NT2/D1 (cell line): ENCODE measurements around the gene PROCR.

DNA sequence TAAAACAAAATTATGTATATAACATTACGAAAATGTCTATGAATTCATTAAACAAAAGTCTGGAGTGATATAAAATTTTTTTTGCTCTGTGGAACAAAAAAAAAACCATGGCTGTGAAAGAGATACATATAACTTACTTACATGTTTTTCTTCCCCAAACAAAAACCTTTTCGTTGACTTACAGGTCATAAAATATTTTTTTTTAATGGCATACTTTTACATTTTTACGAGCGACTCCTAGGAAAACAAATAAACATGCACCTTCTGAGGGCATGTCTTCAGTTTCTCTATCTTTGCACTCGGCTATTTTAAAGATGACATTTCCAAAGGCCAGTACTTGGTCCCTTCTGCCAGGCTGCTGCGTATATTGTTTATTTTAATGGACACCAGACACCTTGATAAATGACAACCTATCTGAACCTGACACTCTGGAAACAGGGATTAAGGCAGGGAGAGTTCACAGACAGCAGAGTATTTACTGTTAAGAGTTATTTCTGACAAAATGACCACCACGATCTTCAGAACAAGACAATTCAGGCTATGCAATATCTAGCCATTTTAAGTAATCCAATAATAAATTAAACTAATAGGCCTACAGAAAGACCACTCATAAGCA is 49.4 kb downstream of the PIGU start:
- RRBS, 2 experiments = no CpG with 5 or more reads among the region's 7 CpGs

DNA sequence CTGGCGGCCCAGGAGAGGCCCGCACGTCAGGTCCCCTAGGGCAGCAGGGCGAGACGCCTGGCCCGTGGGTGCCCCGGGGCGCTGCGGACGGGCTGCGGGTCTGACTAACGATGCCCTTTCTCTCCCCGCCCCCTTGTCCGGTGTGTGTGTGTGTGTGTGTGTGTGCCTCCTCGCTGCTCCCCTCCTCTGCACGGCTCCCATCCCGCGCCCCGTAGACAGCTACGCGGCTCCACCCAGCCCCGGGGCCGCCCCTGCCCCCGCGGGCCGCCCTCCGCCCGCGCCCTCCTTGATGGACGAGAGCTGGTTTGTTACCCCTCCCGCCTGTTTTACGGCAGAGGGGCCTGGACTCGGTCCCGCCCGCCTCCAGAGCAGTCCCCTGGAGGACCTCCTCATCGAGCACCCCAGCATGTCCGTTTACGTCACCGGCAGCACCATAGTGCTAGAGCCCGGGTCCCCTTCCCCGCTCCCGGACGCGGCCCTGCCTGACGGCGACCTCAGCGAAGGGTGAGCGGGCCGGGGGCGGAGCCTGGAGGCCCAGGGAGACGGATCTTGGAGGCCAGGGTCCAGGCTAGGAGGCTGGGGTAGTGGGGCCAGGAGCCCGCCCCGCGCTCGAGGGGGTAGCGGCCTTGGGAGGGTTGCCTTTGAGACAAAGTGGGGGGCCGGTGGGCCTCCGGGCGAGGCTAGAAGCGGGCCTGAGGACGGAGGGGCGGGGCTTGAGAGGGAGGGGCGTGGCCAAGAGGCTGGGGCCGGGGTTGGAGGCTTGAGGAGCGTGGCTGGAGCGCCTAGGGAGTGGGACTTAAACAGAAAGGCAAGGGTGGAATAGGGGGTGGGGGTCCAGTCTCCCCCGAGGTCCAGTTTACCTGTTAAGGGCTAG is 5.1 kb downstream of the TP53INP2 start:
- RRBS, 2 experiments = 1 to 2% methylated on average over 31 of the region's 67 CpGs

- RRBS, 2 experiments = no CpG with 5 or more reads among the region's 2 CpGs
Observed at GRCh38 chr20:34757657-34758120, 53.5 kb downstream of the TP53INP2 start.

- RRBS, 2 experiments = no CpG with 5 or more reads among the region's 2 CpGs
Observed at GRCh38 chr20:34861631-34862105, 11.0 kb downstream of the GGT7 start.

DNA sequence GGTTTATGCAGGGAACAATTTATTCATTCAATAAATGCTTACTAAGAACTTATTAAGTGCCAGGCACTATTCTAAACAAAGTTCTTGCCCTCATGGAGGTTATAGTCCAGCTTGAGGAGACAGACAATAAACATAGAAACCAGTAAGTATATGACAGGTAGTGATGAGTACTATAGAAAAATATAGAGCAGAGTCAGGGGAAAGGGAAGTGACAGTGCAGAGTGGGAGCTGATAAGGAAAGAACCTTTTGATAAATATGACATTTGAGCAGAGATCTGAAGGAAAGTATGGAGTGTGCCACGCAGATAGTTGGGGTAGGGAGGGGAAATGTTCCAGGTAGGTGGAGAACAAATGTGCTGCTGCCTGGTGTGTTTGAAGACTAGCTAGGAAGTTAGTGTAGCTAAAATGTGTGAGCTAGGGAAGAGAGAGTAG is 12.1 kb downstream of the ACSS2 start:
- RRBS, 2 experiments = no CpG with 5 or more reads among the region's 1 CpG

DNA sequence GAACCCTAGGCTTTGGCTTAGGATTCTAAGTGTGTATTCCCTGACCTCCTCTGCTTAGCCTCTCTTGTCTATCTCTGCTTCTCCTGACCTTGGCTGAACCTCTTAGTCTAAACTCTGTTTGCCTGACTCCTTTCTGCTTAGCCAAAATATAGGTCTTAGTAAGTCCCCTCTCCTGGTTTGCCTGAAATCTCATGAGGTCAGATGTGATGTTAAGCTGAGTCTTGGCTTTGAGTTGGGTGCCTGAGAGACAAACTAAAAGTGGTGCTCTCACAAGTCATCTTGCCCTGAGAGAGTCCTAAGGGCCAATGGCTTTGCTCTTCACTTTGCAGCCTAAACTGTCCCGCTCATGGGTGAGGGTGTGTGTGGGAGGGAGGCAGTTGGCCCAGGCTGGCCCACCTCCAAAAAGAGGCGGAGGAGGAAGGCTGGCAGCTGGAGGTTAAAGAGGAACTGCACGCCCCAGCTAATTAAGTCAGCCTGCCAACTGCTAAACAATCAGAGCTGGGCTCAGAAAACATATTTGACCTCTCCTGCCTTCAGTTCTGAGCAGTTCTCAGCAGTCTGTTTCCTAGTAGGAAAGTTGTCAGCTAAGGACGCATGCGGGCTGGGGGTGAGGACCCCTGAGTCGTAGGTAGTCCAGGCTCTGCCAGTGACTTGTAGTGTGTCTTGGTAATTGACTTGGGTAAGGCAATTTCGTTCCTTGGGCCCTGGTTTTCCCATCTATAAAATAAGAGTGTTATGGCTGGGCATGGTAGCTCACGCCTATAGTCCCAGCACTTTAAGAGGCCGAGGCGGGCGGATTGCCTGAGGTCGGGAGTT is 17.2 kb downstream of the GSS start:
- RRBS, 2 experiments = no CpG with 5 or more reads among the region's 12 CpGs

- RRBS, 2 experiments = no CpG with 5 or more reads among the region's 23 CpGs
Observed at GRCh38 chr20:34980650-34981477, 25.2 kb downstream of the MYH7B start.

DNA sequence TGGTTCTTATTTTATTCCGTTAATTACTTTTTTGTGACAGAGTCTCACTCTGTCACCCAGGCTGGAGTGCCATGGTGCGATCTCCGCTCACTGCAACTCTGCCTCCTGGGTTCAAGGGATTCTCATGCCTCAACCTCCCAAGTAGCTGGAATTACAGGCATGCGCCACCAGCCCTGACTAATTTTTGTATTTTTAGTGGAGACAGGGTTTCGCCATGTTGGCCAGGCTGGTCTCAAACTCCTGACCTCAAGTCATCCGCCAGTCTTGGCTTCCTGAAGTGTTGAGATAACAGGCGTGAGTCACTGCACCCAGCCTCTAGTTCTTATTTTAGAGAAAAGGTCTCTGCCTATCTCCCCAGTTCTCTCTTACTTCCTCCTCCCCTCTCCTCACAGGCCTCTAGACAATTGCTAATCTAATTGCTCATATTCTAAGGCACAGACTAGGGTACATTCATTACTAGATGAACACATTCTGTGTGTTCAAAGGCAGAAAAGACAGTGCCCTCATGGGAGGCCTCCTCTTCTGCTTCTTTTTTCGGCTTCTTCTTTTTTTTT is 27.0 kb downstream of the EDEM2 start:
- RRBS, 2 experiments = no CpG with 5 or more reads among the region's 8 CpGs

GRCh38 chr20:35171615-35172503 is at the start of gene PROCR:
Gene PROCR (plus strand): TSS chr20:35172072.
- RRBS, 2 experiments = no CpG with 5 or more reads among the region's 16 CpGs

GRCh38 chr20:35300206-35300807 is 8.1 kb upstream of the FAM83C start:
- RRBS, 2 experiments = no CpG with 5 or more reads among the region's 7 CpGs

GRCh38 chr20:35320298-35320912 is 28.2 kb upstream of the FAM83C start:
- RRBS, 2 experiments = no CpG with 5 or more reads among the region's 1 CpG

DNA sequence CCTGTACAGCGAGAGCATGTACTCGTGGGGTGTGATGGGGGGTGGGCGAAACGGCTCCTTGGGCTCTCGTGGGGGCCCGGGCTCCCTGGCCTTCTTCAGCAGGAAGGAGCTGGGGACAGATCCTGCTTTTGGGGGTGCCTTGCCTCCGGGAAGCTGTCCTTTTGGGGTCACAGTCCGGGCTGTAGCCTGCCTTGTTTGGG is 733 bp downstream of the GDF5 start:
- RRBS, 2 experiments = 85 to 88% methylated on average over 3 of the region's 8 CpGs

GRCh38 chr20:35611453-35611890 is 4.2 kb upstream of the SPAG4 start:
- RRBS, 2 experiments = no CpG with 5 or more reads among the region's 2 CpGs

DNA sequence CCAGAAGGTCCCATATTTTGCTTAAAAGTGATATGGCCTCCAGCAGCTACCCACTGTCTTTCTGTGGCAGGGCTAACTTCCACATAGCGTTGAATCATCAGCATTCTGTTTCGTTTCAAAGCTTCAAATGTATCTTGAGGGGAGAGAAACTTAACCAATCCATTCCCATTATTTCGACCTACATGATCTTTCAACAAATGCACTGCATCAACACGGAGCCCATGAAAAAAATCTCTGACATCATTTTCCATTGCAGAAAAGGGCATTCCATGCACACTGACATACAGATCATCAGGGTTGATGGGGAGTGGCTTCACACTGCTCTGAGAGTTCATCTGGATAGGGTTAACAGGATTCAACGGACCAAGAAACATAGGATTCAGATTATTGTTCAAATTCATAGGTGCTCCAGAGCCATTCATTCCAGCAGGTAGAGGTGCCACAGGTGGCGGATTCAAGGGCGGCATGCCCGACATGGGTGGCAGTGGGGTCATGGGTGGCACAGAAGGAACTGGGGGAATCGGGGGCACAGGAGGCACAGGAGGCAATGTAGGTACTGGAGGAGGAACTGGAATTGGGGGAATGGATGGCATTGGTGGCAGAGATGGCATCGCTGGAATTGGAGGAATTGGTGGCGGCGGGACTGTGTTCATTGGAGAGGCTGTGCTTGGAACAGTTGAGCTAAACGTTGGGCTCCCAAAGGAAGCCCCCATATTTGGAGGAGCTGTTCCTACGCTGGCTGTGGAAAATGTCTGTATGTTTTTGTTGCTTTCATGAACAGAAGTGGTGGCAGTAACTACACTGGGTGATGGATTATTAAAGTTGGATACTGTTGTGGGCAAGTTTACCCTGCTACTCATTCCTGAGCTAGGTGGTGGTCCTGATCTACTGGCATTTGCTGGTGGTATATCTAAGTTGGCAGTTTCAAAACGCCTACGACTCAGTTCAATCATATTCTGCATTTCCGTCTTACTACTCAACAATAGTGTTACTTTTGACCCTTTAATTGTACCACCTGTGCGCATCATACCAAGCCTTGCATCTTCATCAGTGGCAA is 10.2 kb downstream of the CPNE1 start:
- RRBS, 2 experiments = no CpG with 5 or more reads among the region's 18 CpGs

GRCh38 chr20:35709147-35709890 is 10.1 kb downstream of the ROMO1 start:
- RRBS, 2 experiments = no CpG with 5 or more reads among the region's 1 CpG

GRCh38 chr20:35711590-35711904 is 12.3 kb downstream of the ROMO1 start:
- RRBS, 2 experiments = no CpG with 5 or more reads among the region's 3 CpGs

GRCh38 chr20:35734830-35735947 is 6.9 kb downstream of the RBM39 start:
- RRBS, 2 experiments = no CpG with 5 or more reads among the region's 6 CpGs

- RRBS, 2 experiments = no CpG with 5 or more reads among the region's 3 CpGs
Observed at GRCh38 chr20:35738872-35739330, 3.2 kb downstream of the RBM39 start.

GRCh38 chr20:35742295-35742433 is 104 bp upstream of the RBM39 start:
- RRBS, 2 experiments = no CpG with 5 or more reads among the region's 13 CpGs

DNA sequence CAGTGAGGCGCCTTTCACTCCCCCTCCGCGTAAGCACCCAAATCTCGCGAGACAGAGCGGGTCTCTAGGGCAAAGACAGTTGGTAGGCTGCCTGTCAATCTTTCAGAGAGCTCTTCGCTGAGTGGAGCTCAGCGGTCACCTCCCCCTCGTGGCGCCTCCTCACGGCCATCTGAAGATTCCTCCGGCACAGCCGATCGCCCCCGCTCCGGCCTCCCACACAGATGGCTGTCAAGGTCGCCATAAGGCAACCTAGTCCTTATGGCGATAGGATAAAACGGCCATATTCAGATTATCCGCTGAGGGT is 326 bp upstream of the RBM39 start:
- RRBS, 2 experiments = no CpG with 5 or more reads among the region's 20 CpGs